Cerebral cortex (tissue), 2 donors: ENCODE data around the genes WDR73 and AKAP13.

DNA sequence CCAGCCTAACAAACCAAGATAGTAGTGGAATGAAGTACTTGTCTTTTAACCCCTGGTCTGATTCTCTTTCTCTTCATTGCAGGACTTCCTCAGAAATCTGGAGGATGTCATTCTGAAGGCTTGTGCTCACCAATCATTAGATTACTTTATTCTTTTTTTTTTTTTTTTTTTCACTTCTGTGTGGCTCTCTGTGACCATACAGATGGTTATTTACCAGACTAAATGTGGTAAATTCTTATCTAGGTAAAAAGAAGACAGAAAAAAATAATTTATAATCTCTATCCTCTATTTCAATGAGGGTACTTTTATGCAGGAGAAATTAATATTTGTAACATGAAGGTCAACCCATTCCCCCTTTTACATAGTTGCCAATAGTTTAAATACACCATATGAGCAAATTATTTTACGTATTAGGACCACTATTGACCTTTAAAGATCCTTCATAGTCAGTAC is 6.9 kb downstream of the HDGFL3 start:
- PRO-cap, 2 experiments = no peak in any of the 2 experiments

DNA sequence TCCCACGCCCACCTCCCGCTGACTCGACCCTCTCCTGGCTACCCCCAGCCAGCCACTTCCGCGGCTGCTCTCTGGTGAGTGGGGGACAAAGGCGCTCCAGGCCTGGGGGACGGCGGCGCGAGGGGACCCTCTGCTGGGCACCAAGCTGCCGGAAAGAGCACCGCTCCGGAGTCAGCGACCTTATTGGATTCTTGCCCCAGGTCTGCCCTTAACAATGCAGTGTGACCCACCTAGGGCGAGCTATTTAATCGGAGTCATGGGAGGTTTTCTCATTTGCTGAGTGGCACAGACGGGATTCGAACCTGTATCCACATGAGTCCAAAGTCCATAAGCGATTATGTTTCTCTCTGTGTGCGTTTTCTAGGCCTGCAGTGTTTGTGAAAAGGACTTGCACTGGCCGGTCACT is 588 bp upstream of the HDGFL3 start:
- PRO-cap, 2 experiments = peak in 1 of 2 experiments; most common minus-strand start position 73 of the sequence (in 1)

DNA sequence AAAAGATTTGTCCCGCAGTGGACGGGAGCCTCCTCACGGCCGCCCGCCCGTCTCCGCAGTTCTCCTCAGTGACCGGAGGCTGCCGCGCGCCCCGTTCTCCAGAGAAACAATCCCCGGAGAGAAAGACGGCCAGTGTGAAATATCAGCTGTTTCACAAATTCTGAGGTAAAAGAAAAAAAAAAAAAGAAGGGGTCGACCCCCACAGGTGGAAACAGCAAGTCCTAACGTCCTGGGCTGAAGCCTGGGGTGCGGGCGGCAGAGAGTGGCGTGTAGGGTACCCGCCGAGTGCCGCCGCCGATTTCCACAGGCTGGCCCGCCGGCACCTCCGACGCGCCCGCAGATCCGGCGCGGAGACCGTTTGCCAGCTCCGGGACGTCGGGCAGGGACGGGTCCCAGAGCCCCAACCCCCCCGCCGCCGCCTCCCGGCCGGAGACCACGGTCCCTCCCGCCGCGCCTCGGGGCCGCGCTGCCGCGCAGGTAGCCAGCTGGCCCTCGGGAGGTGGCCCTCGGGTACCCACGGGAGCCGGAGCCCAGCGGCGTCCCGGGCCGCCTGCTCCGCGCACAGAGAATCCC is 448 bp downstream of the BNC1 start:
- PRO-cap, 2 experiments = no peak in any of the 2 experiments

DNA sequence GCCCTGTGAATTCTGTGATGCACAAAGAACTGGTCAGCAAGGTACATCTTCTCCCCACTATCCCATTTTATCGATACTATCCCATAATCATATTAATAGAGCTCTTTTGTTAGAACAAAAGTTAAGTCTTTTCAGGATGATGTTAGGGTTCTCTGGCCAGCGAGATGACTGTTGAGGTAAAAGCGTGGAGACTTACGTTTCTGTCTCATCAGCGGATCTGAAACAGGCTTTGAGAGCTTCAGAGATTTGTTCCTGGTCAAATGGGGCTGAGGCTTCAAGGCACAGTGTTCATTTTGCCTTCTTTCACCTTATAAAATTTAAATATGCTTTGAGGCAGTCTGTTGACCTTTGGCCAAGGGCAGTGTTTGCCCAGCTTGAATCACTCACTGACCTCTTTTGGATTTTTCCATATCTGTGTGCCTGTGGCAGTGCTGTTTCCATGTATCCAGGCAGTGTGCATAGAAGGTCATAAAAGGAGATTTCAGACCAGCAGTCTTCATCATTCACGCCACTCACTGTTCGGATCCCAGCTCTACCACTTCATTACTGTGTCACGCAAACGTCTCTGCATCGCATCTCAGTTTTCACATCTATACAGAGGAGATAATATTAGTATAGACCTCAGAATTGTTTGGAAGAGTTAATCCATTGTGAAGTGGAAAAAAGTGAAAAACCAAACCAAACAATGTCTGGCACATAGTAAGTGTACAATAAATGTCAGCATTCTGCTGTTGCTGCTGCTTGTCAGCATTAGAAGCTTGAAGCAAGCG is 3.2 kb downstream of the ADAMTSL3 start:
- PRO-cap, 2 experiments = no peak in any of the 2 experiments

GRCh38 chr15:84569443-84569790 is 31.4 kb upstream of the ZSCAN2 start:
- PRO-cap, 2 experiments = no peak in any of the 2 experiments

GRCh38 chr15:84639761-84640528 is 14.1 kb downstream of the WDR73 start:
- PRO-cap, 2 experiments = no peak in any of the 2 experiments

GRCh38 chr15:84645344-84646676 is 8.3 kb downstream of the WDR73 start:
- PRO-cap, 2 experiments = no peak in any of the 2 experiments

GRCh38 chr15:84653425-84654643 is at the start of gene WDR73:
Gene WDR73 (minus strand): TSS chr15:84654283.
- PRO-cap, 2 experiments = peak in 1 of 2 experiments; most common plus-strand start chr15:84654363 (in 1); most common minus-strand start chr15:84654231 (in 1)

DNA sequence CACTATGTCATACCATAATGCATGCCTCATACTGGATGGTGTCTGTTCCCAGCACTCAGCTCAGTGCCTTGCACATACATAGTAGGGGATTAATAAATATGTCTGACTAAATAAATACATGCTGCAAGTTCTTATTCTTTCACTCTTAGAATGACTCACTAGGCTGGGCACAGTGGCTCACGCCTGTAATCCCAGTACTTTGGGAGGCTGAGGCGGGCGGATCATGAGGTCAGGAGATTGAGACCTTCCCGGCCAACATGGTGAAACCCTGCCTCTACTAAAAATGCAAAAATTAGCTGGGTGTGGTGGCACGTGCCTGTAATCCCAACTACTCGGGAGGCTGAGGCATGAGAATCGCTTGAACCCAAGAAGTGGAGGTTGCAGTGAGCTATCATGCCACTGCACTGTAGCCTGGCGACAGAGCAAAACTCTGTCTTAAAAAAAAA is 12.7 kb upstream of the ZNF592 start:
- PRO-cap, 2 experiments = no peak in any of the 2 experiments

DNA sequence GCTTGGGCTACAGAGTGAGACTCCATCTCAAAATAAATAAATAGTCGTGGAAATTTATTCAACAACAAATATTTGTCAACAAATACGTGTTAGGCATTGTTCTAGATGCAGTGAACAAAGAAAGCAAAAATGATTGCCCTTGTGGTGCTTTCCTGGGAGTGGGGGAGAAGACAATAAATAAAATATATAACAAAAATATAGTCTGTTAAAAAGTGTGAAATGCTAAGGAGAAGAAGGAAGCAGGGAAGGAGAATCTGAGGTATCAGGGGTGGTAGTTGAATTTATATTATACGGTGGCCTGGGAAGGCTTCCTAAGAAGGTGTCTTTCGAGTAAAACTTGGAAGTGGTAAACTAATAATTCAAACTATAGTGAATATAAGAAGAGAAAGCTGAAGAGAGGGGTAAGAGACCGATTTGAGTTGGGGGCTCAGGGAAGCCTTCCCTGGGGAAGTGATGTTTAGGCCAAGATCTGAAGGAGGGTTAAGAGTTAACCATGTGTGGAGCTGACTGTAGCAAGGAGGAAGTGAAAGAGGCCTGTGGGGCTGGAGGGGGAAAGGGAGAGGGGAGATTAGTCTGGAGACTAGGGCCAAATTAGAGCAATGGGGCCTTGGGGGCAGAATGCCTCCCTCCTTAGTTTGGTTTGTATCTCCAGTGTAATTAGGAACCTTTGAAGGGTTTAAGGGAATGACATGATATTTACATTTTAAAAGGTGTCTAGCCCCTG is 2.0 kb downstream of the ZNF592 start:
- PRO-cap, 2 experiments = no peak in any of the 2 experiments

DNA sequence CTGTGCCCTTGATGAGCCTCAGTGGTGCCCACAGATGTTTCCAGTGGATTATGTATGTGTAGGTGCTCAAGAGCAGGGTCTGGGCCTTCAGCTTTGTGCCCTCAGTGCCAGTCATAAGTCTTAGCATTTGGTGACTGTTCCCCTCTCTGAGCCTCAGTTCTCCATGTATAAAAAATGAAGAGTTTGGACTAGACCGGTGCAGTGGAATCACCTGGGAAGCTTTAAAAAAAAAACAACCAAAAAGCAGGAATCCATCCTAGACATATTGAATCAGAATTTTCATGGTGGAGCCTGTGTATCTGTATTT is 22.0 kb downstream of the ZNF592 start:
- PRO-cap, 2 experiments = no peak in any of the 2 experiments

DNA sequence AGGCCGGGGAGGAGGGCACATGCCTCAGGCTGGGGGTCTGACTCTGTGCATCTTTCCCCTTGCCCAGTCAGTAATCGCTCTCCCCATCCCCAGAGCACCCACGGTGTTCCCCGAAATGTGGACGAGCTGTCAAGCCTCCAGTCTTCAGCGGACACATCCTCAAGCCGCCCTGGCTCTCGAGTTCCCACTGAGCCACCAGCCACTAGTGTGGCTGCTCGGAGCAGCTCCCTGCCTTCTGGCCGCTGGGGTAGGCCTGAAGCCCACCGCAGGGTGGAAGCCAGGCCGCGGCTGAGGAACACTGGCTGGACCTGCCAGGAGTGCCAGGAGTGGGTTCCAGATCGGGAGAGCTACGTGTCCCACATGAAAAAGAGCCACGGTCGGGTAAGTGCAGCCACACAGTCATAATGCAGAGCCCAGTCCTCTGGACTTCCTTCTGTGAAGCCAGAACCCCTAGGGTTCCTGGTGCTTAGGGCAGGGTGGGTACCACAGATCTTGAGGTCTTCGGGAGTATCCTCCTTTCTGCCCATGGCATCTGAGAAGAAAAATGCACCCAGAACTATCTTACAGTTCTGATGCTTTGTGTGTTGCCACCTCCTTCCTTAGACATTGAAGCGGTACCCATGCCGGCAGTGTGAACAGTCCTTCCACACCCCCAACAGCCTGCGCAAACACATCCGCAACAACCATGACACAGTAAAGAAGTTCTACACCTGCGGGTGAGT is 18.5 kb upstream of the ALPK3 start:
- PRO-cap, 2 experiments = no peak in any of the 2 experiments

- PRO-cap, 2 experiments = no peak in any of the 2 experiments
These were observed 27.8 kb downstream of the ALPK3 start for GRCh38 chr15:84844881-84845525.

DNA sequence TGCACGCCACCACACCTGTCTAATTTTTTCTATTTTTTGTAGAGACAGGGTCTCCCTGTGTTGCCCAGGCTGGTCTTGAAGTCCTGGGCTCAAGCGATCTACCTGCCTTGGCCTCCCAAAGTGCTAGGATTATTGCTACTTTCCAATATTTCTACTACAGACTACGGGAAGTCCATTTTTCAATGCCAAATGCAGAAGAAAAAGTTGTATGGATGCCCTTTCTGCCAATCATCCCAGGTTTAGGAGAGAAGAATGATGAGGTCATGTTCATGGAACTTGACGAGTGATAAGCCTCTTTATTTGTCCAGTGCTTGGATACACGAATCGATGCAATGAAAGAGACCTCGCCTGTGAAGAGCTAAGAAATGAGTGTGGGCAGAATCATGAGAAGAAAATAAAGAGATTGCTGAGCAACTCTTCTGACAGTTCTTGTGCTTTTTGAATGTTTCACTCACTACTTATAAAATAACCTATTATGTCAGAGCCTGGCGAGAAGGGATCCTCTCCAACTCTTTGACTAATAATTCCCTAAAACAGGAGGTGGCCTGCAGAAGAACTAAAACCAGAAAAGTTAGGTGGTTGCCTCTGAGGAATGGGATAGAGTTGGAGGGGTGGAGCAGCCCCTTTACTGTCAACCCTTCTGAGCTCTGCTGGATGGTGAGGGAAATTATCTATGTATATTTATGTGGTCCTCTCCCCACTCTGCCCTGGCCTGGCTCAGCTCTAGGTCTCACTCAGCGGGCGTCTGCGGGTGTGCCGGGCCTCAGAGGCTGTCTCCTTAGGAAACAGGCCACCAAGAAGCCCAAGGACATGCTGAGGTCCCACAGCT is 888 bp upstream of the SLC28A1 start:
- PRO-cap, 2 experiments = no peak in any of the 2 experiments

DNA sequence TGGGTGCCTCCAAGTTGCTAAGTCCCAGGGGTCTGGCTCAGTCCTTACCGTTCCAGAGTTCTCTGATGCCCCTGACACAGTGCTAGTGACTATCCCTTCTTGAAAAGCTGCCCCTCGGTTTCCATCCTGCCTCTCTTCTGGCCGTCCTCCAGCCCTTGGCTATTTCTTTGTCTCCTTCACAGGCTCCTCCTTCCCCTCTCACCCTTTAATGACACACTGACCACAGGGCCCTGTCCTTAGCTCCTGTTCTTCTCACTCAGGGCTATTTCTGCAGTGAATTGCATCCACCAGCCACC is 31.1 kb downstream of the SLC28A1 start:
- PRO-cap, 2 experiments = no peak in any of the 2 experiments

DNA sequence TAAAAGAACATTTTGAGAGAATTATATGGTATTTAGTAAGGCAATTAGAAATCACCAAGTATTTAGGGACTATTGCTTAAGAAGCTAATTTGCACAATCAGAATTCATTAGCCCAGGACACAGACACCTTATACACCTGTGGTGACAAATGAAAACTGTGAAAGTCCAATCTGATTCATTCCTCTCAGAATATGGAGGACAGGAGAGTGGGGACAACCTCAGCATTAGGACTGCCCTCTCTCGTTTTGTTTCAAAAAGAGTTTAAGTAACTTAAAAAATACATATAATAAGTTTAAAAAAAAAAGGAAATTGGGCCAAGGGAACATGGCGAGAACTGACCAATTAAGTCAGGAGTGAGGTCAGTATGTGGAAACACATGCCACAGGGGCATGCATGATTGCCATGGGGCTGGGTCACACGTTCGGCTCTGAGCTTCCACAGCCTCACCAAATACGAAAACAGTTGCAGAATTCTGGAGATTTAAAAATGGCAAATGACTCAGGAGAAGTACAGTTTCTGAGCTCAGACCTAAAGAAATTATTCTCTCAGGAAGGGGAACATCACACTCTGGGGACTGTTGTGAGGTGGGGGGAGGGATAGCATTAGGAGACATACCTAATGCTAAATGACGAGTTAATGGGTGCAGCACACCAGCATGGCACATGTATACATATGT is 24.0 kb downstream of the PDE8A start:
- PRO-cap, 2 experiments = no peak in any of the 2 experiments

- PRO-cap, 2 experiments = no peak in any of the 2 experiments
These were observed 24.9 kb downstream of the PDE8A start for GRCh38 chr15:85006245-85007323.

GRCh38 chr15:85346689-85347094 is 33.7 kb upstream of the AKAP13 start:
- PRO-cap, 2 experiments = no peak in any of the 2 experiments

DNA sequence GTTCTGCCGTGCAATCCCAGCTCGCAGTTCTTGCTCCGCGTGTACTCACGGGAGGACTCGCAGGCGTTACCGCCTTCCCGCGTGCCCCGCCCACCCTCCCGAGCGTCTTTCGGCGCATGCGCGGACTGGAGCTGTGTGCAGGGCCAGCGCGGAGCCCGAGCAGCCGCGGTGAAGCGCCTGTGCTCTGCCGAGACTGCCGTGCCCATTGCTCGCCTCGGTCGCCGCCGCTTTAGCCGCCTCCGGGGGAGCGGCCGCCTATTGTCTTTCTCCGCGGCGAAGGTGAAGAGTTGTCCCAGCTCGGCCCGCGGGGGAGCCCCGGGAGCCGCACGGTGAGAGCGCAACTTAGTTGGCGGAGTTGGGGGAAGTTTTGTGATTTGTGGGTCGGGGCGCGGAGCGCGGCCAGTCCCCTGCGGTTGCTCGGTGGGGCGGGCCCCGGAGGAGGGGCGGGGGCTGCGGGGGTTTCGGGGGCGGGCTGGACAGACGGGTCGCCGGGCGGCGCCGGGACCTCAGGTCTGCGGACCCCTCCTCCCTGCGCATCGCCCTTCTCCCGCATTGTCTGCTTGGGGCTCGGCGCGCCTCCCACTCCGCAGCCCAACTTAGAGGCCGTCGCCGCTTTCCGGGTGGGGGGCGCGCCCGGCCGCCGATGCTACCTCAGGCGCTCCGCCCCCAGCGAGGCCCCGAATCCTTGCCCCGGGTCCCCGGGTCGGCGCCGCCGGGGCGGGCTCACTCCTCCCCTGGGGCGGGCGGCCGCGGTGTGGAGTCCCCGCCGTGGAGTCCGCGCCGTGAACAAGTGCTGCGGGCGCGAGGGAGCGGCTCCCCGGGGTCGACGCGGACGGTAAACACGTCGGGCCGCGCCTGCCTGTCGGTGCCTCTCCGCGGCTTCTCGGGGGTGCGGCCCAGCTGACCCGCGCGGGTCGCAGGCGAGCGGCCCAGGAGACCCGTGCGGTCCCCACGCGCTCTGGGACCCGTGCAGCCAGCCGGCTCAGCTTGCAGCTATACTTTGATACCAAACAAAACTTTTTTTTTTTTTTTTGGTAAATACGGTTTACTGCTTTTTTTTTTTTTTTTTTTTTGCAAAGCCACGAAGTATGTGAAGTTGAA is at the start of gene AKAP13:
AKAP13 (plus strand) TSS at position 134 of the 1,101 bp plus-strand sequence.
- PRO-cap, 2 experiments = peak in 2 of 2 experiments; most common plus-strand start position 136 of the sequence (in 2); most common minus-strand start position 558 of the sequence (in 1)

DNA sequence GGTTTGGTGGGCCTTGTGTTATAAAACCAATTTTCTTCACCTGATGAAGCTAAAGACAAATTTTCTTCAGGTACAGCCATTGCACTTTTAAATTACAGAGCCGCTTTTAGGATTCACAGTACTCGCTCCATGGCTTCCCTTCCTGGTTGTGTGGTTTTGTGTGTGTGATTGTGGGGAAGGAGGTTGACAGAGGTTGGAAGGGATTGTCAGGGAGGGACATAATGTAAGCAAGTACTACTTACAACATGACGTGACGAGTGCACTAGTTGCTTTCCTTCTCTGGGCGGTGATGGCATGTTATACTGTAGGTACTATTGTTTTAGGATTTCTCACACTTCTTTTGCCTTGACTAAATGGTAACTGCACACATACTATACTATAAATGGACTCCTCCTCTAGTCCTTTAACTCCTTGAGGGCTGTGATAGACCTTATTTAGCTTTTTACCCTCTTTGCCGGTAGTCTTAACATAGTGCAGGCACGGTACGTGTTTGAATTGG is 2.0 kb downstream of the AKAP13 start:
- PRO-cap, 2 experiments = no peak in any of the 2 experiments